Omental fat pad (tissue), 4 donors: Measurements from ENCODE around the genes SMIM7, NR2F6, CCDC194 and NXNL1.

DNA sequence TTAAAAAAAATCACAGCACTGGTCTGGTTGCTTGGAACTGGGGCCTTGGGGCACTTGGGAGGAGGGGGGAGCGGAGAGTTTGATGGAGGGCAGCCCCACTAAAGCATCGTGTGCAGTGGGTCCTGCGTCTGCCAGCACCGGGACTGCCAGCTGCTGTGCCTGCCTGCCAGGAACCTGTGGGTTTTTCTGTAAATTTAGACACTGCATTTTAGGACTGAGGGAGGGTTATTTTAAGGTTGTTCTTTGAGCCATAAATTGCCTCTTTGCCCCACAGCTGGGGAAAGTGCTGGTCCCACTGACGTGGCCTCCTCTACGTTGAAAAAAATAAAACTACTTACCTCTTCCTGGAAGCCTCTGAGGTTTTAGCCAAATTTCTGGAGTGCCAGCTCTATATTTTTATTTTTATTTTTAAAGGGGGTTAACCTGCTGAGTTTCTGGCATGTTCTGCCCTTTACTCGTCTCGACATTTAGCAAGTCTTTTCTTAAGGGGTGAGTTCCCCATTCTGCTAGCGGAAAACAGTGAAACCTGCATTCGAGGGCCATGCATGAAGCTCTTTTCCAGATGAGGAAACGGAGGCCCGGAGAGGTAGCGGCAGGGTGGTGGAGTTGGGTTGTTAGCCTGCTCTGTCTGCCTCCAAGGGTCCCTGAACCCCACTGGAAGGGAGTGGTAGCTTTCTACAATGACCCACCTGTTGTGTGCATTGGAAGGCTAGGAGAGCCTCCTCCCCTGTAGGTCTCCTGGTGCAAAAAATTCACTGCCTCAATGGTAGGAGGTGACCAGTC, 3.1 kb downstream of the KLF2 start:
- PRO-cap = no peak
- RAMPAGE, long total RNA, 4 experiments = no peak in any of the 4 experiments

DNA sequence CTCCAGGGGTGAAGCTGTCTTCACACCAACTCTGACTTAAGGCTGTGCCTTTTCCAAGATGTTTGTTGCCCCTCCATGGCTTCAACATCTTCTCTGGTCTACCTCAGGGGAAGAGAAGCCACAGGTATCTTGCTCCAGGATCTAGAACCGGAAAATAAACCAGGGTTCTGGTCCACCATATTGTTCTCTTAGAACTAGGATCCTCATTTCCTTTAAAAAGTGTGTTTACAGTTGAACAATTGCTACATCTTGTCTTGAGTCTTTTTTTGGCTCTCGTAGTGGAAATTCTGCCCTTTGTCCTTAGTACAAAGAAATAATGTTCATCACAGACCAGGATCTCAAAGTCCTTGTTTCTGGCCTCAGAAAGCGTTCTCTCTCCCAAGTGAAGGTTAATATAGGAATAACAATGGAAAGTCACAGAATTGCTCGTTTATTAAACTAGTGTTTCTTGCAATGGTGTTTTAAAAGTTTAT, 20.8 kb downstream of the KLF2 start:
- PRO-cap = no peak
- RAMPAGE, long total RNA, 4 experiments = no peak in any of the 4 experiments

DNA sequence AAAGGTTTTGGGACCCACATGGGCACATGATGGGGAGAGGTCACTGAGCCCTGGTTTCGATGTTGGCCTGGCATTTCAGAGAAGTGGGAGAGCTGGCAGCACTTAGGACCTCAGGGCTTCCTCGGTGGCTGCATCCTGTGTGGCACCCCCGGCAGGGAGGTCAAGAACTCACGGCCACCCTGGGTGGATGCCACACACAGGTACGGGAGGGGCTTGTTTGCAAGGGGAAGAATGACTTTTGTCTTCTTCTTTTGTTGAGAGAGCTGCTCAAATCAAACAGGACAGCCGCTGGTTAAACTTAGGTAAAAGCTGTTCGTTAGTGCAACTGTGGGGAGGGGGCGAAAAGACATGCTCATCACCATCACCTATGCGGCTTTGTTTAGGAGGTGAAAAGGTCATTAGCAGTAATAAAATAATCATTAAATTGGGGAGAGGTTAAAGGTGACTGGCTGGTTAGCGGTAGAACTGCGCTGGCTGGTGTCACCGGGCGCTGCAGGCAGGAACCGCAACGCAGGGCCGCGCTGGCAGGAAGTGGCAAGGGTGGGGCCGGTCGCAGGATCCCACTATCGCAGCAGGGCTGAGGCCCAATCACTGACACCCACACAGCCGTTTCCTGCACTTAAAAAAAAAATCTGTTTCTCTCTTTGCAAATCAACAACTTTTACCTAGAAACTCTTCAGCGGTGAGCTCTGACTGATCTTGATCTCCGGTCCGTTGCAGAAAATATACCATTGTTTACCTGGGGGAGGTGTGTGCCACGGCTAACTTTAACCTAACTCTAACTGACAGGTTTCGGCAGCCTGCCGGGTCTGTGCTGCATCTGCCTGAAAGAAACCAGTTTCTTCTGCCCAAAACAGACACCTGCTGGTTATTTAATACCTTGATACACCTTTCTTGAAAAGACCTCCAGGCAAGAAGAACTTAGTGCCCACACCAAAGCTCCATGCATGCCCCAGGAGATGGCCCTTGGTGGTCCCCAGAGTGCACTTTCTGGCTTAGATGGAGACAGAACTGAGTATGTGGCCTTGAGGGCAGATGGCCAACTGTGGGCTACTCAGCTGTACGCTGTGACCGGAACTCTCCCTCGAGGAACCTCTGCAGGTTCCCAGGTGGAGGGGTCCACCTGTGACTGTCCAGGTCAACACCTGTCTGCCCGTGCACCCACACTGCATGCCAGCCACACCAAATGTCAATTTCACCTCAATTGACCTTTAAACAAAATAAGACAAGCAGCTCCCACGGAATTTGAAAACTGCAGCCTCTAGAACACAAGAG, 47.0 kb downstream of the KLF2 start:
- PRO-cap = no peak
- RAMPAGE, long total RNA, 4 experiments = no peak in any of the 4 experiments

DNA sequence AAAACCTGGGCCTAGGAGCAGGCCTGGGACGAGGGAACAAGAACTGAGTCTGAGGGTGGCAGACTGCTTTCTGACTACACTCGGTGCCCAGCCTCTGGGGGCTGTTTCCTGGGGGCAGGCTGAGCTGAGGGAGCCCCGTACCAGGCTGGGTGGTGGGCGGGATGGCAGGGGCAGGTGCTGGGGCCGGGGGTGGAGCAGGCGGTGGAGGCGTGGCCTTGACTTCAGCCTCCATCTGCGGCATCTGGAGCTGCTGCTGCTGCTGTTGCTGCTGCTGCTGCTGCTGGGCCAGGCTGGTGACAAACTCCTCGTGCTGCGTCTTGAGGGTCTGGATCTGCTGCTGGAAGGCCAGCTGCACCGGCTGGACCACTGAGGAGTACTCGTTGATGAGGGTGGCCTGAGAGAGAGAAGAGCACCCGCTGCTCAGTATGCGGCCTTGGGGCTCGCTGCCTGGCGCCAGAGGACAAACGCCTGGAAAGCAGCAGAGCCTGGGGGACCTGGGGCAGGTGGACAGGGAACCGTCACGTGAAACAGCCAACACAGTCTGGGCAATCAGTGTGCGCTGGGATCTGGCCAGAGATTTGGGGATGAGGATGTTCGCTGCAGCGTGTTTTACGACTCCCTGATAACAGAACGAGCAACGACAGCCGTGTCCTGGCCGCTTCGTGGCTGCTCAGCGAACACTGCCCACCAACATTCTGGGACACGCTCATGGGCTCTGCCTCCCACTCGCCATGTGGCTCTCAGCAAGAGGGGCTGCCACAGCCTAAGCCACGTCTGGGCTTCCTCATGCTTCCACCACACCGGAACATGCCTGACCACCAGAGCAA, 12.5 kb downstream of the CHERP start:
- PRO-cap = no peak
- RAMPAGE, long total RNA, 4 experiments = no peak in any of the 4 experiments

- PRO-cap = no peak
- RAMPAGE, long total RNA, 4 experiments = no peak in any of the 4 experiments
Observed at GRCh38 chr19:16540733-16541434, 1.4 kb downstream of the CHERP start.

GRCh38 chr19:16659372-16660205, at the start of gene SMIM7:
Gene SMIM7, minus strand, starts transcription at chr19:16660144.
- PRO-cap = no peak
- RAMPAGE, long total RNA, 4 experiments = start-site peak on the minus strand in 4 of 4 experiments, at chr19:16660120-16660145 at its widest, 103 to 356 reads per replicate

- PRO-cap = no peak
- RAMPAGE, long total RNA, 4 experiments = no peak in any of the 4 experiments
Observed at GRCh38 chr19:16875646-16876424, 13.0 kb upstream of the F2RL3 start.

- PRO-cap = no peak
- RAMPAGE, long total RNA, 4 experiments = no peak in any of the 4 experiments
Observed at GRCh38 chr19:16944628-16945018, 55.8 kb downstream of the F2RL3 start.

DNA sequence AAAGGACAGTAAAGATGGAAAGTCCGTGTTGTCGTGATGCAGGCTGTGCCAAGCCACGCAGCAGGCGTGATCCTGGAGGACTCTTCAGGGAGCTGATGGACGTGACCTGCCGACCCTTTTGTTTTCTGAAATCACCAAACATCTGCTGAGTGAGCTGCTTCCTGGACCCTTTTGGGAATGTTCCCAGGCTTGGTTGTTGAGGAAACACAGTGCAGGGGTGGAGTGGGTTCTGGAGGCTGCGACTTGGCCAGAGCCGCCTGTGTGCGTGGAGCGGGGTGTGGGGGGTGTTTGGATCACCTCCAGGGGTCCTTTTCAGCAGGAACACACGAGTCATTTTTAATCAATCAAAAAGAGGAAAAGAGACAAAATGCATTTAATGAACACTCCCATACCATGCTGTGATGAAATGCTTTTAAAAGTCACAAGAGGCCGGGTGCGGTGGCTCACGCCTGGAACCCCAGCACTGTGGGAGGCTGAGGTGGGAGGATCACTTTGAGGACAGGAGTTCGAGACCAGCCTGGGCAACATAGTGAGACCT, 15.5 kb upstream of the CPAMD8 start:
- PRO-cap = no peak
- RAMPAGE, long total RNA, 4 experiments = no peak in any of the 4 experiments

DNA sequence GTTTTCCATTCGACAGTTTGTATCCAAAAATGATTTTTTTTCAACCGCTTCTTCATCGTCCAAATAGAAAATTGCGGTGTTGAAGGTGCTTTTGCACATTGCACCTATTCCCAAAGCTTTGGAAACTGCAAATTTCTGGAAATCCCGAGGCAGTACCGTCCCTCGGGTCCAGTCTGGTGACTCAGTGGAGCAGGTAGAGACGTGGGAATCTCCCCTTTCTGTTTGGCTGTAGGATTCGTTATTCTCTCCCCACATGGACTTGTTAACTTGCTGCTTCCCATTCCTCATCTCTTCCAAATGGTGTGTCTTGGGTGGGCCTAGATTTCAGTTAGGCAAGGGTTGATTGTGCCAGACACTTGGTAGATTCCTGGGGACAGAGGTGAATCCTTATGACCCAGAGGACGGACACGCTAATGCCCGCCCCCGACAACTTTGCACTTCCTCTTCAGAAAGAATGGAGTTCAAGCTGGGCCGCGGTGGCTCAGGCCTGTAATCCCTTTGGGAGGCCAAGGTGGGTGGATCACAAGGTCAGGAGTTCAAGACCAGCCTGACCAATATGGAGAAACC, 2.3 kb downstream of the MYO9B start:
- PRO-cap = no peak
- RAMPAGE, long total RNA, 4 experiments = no peak in any of the 4 experiments

DNA sequence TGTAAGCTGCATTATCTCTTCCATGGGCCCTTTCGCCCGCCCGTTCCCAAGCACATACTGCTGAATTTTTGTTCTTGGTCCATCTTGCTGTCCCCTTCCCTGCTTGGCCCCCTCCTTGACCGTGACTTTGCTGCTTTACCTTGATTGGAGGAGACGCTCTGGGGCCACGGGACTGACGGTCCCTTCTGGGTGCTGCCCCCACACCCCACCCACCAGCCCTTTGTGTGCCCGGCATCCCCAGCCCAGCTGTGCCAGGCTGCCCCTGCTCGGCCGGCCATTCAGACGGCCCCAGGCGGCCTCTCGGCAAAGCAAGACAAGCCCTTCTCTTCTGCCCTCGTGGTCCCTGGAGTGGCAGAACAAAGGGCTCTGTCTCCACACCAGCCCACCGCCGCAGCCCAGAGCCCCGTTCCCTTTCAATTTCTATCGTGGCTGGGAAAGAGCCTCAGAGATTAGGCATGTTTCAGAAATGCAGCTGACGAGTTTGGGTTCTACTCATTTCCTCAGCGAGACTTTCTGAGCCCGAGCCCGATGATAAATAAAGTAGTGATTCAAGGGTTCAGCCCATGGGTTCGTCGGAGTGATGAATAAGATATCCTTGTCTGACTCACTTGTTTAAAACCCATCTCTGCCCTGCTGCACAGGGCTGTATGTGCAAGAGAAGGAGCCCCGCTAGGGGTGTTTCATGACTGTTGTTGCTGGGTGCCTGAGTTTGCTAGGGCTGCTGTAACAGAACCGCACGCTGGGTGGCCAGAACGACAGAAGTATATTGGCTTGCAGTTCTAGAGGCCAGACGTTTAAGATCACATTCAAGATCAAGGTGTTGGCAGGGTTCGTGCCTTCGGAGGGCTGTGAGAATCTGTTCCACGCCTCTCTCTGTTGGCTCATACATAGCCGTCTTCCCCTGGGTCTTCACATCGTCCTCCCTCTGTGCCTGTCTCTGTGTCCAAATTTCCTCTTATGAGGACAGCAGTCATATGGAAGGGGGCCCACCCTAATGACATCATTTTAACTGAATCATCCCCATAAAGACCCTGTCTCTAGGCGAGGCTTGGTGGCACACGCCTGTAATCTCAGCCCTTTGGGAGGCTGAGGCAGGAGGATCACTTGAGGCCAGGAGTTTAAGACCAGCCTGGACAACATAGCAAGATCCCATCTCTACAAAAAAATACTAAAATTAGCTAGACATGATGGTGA, 4.4 kb downstream of the MYO9B start:
- PRO-cap = no peak
- RAMPAGE, long total RNA, 4 experiments = no peak in any of the 4 experiments

DNA sequence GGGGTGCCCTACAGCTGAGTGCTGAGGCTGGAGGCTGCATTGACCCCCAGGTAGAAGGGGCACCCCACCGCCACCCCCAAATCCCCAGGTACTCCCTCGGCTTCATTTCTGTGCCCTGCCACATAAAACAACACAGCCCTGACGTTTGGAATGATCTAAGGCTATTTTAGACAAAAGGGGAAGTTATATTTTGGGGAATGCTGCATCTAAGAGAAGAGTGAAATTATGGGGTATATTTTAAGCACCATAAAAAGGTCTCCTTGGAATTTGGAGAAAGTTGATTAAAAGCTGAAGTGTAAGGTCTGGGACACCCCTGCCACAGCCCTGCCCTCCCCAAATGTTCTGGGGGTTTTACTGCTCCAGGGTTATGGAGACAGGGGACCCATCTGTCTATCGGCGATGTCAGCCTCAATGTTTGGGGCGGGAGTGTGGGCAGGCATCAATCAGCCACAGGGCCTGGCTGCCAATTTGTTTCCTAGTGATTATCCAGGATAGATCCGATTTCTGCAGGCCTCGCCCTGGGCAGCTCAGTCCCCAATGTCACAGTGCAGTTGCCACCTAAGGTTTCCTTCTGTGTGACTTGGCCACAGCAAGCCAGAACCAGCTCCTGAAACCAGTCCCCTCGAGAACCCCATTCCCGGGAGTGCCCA, 41.3 kb downstream of the MYO9B start:
- PRO-cap = no peak
- RAMPAGE, long total RNA, 4 experiments = no peak in any of the 4 experiments

DNA sequence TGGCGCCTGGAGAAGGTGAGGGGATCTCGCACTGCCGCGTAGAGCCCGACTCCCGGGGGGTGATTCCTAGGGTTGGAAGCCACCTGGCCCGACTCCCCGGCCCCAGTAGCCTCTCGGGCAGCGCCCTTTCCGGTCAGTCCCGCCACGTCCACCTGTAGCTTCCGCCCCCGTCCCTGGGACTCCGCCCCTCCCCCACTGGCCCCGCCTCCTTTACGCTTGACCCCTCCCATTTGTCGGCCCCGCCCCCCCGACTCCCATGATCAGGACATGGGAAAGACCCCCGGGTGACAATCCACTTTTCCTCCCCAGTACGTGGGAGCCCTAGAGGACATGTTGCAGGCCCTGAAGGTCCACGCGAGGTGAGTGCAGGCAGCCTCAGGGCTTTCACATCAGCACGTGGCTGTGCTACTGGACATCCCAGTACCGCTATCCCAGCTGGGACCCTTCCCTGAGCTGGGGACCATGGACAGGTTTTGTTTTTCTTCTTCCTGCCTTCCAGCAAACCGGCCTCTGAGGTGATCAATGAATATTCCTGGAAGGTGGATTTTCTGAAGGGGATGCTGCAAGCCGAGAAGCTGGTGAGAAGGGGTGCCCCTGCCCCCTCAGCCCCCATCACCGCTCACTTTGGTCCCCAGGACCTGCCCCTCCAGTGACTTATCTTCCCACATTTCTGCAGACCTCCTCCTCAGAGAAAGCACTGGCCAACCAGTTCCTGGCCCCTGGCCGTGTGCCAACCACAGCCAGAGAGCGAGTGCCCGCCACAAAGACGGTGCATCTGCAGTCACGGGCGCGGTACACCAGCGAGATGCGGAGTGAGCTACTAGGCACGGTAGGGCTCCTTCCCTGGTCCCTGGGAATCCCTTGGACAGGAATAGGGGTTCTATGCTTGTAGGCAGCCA, 585 bp downstream of the USE1 start:
- PRO-cap = no peak
- RAMPAGE, long total RNA, 4 experiments = start-site peak on the plus strand in 4 of 4 experiments, centred at positions 247 to 291 of the sequence, 18 to 91 reads per replicate; start-site peak on the minus strand in 1 of 4 experiments, centred at position 135 of the sequence, 9 reads per replicate

DNA sequence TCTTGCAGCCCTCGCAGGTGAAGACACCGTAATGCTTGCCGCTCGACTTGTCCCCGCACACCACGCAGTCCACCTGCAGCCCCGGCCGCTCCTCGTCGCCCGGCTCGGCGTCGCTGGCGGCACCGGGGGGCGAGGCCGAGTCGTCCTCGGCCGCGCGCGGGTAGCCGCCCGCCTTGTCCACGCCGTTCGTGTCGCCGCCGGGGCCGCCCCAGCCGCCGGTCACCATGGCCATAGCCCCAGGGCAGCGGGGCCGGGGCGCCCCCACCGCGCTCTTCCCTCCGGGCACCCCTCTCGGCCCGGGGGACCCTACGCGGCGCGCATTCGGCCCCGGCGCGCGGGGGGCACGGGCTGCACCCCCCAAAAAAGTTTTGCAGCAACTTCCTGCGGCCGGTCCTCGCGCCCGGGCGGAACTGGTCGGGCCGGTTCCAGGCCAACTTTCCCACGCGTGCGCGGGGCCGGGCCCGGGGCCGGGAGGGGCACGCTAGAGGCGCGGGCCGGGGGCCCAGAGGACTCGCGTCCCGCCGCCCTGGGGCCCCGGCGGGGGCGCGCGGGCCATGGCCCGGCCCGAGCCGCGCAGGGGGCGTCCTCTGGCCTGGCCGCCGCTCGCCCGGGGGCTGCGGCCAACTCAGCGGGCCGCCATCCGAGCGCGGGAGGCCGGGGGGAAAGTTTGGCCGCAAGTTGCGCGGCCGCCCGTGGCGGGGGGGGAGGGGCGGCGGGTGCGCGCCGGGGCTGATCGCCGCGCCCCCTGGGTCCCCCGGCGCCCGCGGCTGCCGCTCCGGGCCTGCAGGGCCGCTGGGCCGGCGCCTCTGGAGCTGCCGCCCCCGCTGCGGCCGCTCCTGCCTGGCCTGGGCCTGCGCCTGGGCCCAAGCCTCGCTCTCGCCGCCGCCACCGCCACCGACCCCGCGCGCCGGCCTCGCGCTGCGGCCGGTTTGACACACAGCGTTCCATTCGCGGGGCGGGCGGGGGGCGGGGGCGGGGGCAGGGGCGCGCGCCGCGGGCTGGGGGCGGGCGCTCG, at the start of gene NR2F6:
TSS of gene NR2F6 (minus strand) at position 931 of the 1,015 bp plus-strand sequence.
- PRO-cap = bidirectional peak, plus-strand start outside the sequence, minus-strand start at position 931 of the sequence
- RAMPAGE, long total RNA, 4 experiments = no peak in any of the 4 experiments

DNA sequence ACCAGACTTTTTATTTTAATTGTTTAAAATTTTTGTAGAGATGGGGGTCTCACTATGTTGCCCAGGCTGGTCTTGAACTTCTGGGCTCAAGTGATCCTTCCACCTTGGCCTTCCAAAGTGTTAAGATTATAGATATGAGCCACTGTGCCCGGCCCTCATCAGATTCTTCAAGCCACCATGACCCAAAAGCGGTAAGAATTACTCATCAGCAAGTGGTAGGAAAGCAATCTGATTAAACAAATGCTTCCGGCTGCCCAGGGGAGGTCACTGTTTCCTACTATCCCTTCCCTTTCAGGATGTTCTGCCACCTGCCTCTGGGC, 7.1 kb downstream of the ABHD8 start:
- PRO-cap = no peak
- RAMPAGE, long total RNA, 4 experiments = no peak in any of the 4 experiments

GRCh38 chr19:17333485-17334208, 1.0 kb downstream of the ANO8 start:
- PRO-cap = no peak
- RAMPAGE, long total RNA, 4 experiments = no peak in any of the 4 experiments

- PRO-cap = no peak
- RAMPAGE, long total RNA, 4 experiments = no peak in any of the 4 experiments
Observed at GRCh38 chr19:17393798-17394402, at the start of gene CCDC194. Gene CCDC194, minus strand, starts transcription at chr19:17394196.

GRCh38 chr19:17420449-17421192, 774 bp downstream of the MVB12A start:
- PRO-cap = no peak
- RAMPAGE, long total RNA, 4 experiments = no peak in any of the 4 experiments

DNA sequence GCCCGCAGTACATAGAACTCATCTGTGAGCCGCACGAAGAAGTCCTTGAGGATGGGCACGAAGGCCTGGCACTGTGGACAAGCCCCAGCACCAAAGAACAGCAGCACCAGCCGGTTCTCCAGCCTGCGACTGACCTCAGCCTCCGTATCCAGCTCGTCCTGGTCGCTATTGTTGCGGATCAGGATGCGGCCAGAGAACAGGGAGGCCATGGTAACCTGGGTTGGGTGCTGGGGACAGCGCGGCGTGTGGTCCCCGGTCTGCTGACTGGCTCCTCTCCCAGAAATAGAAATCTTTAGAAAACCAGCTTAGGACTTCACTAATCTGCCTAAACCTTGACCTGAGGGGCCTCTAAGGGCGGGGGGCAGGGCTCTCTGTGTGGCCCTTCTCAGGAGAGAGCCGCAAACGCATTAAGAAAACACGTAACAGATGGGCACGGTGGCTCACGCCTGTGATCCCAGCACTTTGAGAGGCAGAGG, at the start of gene NXNL1:
TSS of gene NXNL1 (minus strand) at position 266 of the 476 bp plus-strand sequence.
- PRO-cap = no peak
- RAMPAGE, long total RNA, 4 experiments = no peak in any of the 4 experiments

DNA sequence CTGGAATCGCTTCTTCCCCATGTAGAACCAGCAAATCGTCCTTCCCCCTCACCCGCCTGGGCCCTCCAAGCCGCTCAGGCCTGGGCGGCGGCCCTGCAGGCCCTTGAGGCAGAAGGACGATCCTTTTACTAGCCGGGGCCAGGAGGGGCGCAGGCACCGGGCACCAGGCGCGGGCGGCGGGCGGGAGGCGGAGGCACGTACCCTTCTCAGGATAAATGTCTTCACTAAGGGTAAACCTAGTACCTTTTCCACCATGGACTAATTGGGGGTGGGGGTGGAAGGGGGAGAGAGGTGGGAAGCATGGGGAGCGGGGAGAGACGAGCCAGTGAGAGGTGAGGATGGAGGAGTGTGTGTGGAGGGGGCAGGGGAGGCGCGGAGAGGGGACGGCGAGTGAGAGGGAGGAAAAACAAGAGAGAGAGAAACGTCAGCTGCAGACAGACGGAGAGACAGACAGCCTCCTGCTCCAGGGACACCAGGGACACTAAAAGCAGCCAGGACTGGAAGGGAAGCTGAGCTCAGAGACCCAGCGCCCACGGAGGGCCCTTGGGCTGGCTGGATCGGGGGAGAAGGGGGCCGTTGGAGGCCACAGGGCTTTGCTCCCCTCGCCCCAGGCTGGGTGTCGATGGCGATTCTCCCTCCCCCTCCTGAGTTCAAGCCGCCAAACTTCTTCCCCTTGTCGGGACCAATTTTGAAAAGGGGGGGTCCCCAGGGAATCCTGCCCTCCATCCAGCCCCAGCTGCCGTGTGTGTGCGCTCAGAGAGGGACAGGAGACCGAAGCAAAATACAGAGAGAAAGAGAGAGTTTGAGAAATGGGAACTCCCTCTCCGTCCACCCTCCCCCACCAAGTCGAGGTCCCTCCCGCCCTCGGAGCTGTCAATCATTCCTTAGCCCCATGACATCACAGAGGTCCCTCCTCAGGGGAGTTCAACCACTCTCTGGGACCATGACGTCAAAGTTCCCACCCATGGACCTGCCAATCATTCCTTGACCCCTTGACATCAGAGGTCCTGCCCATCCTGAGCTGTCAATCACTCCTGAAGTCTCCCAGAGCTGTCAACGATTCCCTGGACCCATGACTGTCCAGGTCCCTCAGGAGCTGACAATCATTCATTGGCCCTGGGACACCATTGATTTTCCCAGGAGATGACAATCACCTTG, 61.1 kb downstream of the COLGALT1 start:
- PRO-cap = no peak
- RAMPAGE, long total RNA, 4 experiments = no peak in any of the 4 experiments